Measurements from ENCODE around the gene CALU.

GRCh38 chr7:127885900-127886394, 145.3 kb downstream of the LRRC4 start:
- PRO-cap, 2 experiments = no peak in any of the 2 experiments

GRCh38 chr7:128217024-128217387, 24.1 kb upstream of the LEP start:
- PRO-cap, 2 experiments = no peak in any of the 2 experiments

GRCh38 chr7:128404950-128405193, 4.9 kb downstream of the IMPDH1 start:
- PRO-cap, 2 experiments = no peak in any of the 2 experiments

DNA sequence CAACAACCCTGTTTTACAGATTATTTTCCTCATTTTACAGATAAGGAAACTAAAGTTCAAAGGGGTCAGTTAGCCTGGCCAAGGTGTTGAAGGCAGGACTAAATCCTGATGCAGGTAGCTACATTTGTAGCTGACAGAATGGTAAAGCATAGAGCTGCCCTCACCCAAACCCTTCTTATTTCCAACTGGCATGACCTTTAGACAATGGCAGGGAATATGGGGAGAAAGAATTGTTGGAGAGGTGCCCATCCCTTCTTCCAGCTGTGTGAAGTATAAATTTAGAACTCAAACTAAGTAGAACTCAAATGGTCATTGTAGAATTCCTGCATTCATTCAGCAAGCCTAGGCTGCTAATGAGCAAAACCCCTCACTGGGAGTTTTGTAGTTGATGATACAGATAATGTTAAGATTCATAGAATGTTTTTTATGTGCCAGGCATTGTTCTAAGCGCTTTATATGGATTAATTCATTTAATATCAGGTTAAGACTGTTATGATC, 1.9 kb upstream of the HILPDA start:
- PRO-cap, 2 experiments = no peak in any of the 2 experiments

DNA sequence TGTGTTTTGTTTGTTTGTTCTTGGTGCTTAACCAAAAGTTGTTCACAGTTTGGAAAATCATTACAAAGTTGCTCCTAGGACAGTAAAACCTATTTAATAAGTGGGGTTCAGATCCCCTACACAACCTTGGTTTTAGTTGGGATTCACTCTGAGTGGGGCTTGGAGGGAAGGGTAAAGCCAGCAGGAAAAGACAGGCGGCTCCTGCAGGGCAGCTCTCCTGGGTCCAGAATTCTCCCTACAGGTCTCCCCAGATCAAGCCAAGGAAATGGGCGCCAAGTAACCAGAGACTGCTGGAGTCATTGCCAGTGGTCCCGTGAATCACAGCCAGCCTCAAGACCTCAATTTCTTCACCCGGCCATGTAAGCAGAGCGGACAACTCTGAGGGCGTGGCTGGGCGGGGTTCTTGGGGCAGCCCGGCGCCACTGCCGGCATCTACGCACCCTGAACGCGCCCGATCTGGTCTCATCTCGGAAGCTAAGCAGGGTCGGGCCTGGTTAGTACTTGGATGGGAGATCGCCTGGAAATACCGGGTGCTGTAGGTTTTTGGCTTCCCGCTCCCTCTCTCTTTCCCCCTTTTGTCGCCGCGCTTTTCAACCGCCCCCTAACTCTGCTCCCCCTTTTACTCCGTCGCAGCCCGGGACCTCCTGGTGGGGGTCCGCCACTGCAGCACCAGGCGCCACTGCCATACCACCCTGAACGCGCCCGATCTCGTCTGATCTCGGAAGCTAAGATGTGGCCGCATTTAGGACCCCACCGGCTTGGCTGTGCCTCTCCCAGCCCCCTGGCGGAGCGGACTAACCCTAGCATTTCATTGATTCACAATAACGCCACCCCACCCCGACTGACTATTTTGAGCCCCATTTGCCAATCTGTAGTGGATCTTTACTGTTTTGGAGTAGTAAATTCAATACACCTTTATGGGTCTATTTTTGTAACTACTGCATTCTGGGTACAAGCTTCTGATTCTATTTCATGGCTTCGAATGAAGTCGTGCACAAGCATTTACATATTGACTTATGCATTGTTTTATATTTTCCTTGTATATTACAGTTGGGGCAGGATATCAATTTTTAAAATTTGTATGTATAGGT, 17.8 kb upstream of the GARIN1B start:
- PRO-cap, 2 experiments = no peak in any of the 2 experiments

- PRO-cap, 2 experiments = peak in 2 of 2 experiments; most common plus-strand start chr7:128739404 (in 2); most common minus-strand start chr7:128739214 (in 2)
Observed at GRCh38 chr7:128738897-128740170, at the start of gene CALU. TSS of gene CALU (plus strand) at chr7:128739359.

DNA sequence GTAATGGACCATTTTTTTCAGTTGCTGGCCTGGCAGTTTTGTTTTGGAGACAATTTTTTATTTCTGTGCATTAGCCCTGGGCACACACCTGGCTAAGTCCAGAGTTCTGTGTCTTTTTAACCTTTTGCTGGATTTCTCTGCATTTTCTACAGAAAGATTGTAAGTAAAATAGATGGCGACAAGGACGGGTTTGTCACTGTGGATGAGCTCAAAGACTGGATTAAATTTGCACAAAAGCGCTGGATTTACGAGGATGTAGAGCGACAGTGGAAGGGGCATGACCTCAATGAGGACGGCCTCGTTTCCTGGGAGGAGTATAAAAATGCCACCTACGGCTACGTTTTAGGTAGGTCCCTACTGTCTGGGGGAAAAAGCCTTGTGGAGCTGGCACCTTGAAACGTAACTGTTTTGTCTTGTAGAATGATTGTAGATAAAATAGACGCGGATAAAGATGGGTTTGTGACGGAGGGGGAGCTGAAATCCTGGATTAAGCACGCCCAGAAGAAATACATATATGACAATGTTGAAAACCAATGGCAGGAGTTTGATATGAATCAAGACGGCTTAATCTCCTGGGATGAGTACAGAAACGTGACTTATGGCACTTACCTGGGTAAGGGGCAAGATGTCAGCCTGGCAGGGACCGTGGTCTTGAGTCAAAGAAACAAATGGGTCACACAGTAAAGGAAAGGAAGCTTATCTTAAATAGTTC, 15.1 kb downstream of the CALU start:
- PRO-cap, 2 experiments = no peak in any of the 2 experiments

DNA sequence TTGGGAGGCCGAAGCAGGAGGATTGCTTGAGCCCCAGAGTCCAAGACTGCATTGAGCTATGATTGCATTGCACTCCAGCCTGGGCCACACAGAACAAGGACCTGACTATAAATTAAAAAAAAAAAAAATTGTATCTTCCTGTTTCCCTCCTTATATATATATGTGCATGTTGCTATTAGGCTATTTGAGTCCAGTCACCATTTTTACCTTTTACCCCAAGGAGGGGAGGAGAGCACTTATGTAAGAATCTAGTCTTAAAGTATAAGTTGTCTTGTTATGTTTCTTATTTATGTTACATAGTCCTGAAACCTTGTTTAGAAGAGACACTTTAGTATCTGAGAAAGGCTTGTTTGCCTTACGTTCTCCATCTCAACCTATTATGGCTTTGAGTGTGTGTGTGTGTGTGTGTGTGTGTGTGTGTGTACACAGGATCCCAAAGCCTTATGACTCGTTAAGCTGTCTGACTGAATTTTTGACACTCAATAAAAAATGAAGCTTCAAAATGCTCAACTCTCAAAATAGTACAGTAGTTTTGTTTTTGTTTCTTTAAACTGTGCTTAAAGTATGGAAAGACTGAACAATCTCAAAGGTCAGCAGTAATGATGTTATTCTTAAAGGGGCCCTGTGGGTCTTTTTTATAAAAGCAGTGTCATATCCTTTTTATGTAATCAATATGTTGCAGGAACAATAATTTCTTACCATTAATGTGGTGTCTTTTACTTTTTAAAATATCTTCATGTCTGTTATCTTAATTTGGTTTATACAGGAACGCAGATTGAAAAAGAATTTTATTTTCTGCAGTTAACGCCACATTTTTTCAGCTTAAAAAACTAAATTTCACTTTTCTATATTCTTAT, 18.0 kb downstream of the CALU start:
- PRO-cap, 2 experiments = no peak in any of the 2 experiments

GRCh38 chr7:128758528-128759314, 16.9 kb downstream of the OPN1SW start:
- PRO-cap, 2 experiments = no peak in any of the 2 experiments

GRCh38 chr7:128769759-128770777, 5.5 kb downstream of the OPN1SW start:
- PRO-cap, 2 experiments = no peak in any of the 2 experiments

GRCh38 chr7:128815245-128815875, 14.8 kb upstream of the FLNC start:
- PRO-cap, 2 experiments = no peak in any of the 2 experiments

- PRO-cap, 2 experiments = no peak in any of the 2 experiments
Observed at GRCh38 chr7:128832237-128833001, 2.2 kb downstream of the FLNC start.

DNA sequence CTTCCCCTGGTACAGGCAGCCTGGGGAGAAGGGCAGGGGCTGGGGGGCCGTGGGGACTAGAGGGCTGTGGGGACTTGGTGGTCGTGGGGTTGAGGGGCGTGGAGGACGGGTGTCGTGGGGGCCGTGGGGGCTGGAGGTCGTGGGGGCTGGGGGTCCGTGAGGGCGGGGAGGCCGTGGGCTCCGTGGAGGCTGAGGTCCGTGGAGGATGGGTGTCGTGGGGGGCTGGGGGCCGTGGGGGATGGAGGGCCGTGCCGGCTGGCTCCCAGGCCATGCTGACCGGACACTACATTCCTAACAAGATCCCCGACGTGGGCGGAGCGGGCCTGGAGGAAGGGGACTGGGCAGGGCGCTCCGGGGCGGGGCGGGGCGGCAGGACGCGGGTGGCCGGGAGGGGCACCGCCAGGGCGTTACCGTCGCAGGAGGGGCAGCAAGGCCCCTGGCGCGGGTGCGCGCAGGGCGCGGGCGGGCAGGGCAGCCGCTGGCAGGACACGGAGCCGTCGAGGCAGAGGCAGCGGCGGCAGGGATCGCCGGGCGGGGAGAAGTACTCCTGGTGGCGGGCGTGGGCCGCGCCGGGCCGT, 19.9 kb downstream of the KCP start:
- PRO-cap, 2 experiments = no peak in any of the 2 experiments

DNA sequence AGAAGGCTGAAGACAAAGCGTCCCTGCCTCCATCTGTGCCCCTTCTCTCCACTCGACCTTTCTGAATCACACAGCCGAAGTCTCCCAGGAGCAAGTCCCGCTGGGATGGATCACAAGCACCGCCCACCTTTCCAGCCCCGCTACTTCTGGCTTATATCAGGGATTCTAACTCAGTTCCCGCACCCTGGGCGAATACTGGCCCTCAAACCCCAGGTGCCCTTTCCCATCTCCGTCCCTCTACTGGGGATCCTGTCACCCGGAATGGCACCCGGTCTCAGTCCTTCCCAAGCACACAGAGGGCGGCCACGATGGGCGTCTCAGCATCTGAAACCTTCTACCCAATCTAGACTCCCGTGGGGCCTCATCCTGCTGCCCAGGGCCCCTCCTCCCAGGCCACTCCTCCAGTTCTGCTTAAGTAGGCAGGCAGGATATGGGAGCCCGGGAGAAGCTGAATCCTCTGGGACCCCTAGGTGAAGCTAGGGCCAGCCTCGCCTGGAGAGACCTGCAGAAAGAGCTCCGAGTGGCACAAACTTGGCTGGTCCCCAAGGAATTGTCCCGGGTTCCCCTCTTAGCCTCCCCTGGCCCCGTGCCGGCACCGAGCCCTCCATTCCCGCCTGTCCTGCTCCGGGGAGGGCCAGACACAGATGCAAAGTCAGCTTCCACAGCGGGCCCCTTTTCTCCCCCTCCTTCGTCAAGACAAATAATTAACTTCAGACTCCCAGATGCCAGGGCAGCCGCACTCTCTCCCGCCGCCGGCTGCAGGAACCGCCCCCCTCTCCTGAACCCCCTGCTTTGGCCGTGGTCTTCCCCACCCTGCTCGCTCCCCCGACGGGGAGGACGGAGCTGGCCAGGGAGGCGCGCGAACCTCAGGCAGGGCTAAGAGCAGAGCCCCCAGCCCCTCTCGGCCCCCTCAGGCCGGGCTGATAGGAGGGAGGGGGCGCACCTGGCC, 613 bp downstream of the KCP start:
- PRO-cap, 2 experiments = no peak in any of the 2 experiments

GRCh38 chr7:129000749-129001397, 54.0 kb downstream of the TNPO3 start:
- PRO-cap, 2 experiments = no peak in any of the 2 experiments

DNA sequence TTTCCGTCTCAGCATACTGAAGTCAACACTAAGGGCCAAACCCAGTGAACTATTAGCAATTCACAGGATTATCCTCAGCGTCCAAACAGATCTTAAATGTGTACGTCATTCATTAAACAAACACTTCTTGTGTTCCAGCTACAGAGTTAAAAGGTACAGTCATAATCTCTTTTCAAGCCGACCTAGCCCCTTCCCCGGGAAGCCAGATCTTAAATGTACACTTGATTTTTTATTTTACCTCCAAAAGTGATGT, 23.9 kb upstream of the STRIP2 start:
- PRO-cap, 2 experiments = no peak in any of the 2 experiments

DNA sequence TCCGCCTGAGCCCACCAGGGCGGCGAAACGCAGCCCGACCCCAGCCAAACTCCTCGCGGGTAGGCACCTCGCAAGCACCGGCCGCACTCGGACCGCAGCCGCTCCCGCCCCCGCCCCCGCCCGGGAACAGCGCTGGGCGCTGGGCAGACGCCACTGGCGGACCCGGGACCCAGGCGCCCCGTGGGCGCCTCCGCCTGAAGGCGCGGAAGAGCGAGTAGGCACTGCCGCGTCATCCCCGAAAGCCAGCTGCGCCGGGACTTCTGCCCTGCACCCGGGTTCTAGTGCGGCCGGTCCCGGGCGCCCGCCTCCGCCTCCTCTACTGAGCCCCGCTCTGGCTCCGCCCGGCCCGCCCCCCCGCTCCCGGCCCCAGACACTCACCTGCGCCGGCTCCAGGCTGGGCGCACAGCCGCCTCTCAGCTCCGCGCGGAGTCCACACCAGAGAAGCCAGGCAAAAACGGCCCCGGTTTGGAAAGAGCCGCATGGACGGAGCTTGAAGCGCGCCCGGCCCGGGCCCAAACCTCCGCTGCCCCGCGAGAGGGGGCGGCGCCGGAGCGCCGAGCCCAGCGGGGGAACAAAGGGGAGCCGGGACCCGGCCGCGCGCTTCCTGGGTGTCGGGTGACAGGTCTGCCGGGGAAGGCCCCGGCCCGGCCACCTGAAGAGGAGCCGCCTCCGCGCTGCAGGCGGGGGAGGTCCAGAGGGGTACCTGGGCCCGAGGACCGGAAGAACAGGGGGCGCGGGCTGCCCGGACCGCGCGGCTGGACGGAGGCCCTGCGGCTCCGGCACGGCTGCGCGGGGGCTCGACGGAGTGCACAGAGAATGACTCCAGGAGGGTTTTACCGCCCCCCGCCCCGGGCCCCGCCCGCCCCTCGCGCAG, 168.1 kb downstream of the NRF1 start:
- PRO-cap, 2 experiments = no peak in any of the 2 experiments

DNA sequence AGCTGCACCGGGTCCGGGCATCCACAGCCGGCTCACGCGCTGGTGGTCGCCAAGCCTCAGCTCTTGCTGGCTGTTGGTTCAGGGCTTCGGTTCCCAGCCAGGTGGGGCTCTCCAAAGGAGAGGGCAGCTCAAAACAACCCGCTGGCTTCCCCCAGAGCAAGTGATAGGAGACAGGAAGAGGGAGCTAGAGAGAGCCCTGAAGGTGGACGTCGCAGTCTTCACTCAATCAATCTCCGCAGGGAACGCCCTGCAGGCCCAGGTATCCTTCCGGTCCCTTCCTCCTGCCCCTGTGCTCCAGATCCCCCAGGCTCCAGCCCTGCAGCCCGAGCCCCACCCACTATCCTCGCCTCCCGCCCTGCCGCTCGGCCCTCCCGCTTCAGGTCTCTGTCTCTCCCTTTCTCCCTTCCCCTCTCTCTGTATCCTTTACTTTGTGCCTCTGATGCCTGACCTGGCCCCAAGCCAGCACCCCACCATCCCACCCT, 127.9 kb downstream of the UBE2H start:
- PRO-cap, 2 experiments = no peak in any of the 2 experiments

- PRO-cap, 2 experiments = no peak in any of the 2 experiments
Observed at GRCh38 chr7:129913290-129913962, 39.3 kb downstream of the UBE2H start.

DNA sequence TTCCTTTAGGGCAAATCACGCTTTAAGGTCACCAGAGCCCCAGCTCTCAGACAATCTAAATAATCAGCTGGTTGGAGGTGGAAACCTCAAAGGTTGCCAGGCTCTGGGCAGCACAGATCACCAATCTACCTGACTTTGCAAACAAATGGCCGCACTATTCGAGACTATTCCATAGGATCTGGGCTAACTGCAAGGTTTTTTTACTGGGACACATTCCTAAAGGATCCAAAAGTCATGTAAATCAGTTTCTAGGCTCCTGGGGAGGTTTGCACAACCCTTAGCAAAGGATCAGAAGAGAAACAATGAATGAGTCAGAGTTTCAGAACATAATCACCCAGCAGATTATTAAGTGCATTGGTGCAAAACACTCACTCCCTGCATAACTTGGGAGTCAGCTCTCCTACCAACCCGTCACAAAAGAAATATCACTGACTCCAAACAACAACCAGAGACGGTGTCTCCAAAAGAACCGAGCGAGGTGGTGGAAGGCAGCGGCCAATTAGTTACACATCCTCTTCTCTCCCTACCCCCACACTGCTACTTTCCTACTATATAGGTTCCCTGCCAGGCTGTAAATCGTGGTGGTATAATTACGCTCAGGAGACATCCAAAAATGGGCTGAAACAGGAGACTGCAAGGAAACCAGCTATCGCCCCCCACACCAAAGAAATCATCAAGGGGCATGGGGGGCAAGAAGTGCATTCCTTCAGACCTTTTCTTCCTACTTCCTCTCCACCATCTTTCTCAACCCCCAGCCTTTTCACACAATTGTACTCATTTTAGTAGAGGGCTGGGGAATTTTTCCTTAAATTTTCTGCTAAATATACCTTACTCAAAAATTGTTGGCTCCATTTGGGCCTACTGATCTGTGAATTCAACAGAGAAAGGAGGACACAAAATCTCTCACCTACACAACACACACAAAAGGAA, 3.3 kb downstream of the UBE2H start:
- PRO-cap, 2 experiments = peak in 1 of 2 experiments; most common plus-strand start position 448 of the sequence (in 1); most common minus-strand start position 304 of the sequence (in 1)